Ascending aorta (tissue), 1 donor: ENCODE results near the genes OPN4, ADIRF, KLLN and LIPF.

- PRO-cap: no peak
Measured at GRCh38 chr10:86632175-86632717, 22.1 kb upstream of the OPN4 start.

DNA sequence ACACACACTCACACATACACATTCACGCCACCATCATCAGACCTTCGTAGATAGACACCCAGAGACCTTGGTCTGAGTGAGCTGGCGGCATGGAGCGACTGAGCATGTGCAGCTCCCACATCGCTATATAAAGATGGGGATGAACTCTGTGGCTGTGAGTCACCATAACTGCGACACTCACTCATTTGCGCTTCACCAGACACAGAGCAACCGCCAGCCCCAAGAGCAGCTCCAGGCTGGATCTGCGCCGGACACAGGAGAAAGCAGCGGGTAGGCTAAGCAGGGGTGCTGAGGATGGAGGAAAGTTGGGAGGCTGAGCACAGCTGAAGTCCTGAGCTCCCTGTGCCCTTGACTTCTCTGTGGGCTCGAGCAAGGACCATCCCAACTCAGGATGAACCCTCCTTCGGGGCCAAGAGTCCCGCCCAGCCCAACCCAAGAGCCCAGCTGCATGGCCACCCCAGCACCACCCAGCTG is at the start of gene OPN4:
TSS of gene OPN4 (plus strand) at position 155 of the 474 bp plus-strand sequence.
- PRO-cap: no peak

DNA sequence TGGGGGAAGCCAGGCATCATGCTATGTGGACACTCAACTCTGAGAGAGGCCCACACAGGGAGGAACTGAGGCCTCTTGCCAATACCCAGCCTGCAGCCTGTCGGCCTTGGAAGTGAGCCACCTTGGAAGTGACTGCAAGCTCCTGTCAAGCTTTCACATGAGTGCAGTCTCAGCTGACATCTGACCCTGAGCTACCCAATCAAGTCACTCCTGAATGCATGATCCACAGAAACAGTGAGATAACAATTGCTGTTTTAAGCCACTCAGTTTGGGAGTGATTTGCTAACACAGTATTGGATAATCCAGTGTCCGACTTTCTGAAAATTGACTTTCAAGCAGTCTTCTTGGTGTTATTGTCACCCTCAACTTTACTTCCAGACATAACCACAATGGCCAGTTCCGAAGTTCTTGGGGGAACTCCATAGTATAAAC is 56.3 kb downstream of the MMRN2 start:
- PRO-cap: no peak

DNA sequence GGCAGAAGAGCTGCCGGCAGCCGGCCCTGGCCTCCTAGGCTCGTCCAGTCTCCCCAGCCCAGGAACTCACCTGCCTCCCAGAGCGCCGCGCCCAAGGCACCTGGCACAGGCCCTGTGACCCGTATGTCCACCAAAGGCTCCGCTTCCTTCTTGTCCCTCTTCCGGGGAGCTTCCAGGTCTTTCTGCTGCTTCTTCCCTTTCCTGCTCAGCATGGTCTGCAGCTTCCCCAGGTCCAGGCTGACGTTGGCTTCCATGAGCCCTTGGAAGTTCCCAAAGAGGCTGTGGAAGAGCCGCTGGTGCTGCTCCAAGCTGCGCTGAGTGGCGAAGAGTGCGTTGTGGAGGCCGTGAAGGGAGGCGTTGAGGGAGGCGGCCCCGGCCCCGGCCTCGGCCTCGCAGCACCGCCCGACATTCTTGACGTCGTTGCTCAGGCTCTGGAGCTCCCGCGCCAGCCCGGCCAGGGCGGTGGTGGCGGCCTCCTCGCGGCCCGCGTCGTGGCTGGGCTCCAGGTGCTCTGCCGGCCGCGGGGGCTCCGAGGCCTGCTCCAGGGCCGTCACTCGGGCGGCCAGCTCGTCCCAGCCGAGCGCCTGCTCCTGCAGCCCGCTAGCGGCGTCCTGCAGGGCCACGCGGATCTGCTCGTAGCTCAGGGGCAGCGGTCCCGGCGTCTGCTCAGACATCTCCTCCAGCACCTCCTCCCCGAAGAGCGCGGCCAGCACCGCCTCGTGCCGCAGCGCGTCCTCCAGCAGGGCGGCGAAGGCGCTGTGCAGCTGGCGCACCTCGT is 15.0 kb downstream of the MMRN2 start:
- PRO-cap: no peak

DNA sequence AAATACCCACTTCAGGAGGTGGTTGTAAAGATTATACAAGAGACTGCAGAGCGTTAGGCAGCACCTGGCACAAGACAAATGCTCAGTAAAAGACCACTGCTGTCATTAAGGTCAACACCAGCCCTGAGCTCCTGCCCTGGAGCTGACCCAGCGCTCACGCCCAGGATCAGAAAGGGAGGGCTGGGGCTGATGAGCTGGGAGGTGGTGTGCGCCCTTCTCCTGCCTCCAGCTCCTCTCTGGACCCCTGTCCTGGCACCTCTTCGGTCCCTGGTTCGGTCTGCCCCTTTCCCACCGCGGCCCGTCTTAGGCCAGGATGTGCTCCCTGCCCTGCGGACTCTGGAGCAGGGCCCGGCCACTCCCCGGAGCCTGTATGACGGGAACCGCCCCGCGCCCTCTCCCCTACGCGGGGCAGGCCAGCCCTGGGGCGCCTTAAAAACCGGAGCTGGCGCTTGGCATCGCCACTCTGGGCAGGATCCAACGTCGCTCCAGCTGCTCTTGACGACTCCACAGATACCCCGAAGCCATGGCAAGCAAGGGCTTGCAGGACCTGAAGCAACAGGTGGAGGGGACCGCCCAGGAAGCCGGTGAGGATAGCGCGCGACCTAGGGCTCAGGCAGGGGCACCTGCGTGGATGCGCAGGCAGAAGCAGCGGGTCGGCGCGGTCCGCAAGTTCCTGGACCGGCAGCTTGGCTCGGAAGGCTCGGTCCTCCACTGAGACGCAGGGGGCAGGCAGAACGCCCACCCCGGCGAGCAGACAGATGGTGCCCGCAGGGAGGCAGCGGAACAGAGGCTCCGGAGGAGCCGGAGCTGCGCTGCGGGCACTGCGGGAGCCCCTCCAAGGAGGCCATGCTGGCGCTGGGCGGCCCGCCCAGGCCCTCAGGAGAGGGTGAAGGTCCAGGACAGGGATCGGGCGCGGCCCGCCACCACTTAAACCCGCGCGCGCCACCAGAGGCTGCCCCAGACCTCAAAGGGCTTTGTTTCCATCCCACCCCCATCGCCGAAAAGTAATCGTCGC is at the start of gene ADIRF:
TSS of gene ADIRF (plus strand) at position 461 of the 1,015 bp plus-strand sequence.
- PRO-cap: bidirectional peak, plus-strand start at position 461 of the sequence, minus-strand start at position 338 of the sequence

DNA sequence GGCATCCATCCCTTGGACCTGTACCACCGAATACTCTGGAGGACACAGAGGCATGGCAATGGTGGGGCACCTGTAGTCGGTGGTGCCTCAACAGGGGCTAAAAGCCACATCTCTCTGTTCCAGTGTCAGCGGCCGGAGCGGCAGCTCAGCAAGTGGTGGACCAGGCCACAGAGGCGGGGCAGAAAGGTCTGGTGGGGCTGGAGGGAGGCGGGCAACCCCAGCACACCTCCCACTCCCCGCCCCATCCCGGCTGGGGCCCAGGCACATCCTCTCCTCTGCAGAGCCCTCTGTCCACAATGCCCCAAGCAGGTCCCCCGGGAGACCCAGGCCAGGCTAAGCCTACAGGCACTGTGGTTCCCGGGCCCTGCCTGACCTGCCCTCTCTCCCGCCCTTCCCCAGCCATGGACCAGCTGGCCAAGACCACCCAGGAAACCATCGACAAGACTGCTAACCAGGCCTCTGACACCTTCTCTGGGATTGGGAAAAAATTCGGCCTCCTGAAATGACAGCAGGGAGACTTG is 1.9 kb downstream of the ADIRF start:
- PRO-cap: bidirectional peak, plus-strand start at position 244 of the sequence, minus-strand start at position 162 of the sequence

DNA sequence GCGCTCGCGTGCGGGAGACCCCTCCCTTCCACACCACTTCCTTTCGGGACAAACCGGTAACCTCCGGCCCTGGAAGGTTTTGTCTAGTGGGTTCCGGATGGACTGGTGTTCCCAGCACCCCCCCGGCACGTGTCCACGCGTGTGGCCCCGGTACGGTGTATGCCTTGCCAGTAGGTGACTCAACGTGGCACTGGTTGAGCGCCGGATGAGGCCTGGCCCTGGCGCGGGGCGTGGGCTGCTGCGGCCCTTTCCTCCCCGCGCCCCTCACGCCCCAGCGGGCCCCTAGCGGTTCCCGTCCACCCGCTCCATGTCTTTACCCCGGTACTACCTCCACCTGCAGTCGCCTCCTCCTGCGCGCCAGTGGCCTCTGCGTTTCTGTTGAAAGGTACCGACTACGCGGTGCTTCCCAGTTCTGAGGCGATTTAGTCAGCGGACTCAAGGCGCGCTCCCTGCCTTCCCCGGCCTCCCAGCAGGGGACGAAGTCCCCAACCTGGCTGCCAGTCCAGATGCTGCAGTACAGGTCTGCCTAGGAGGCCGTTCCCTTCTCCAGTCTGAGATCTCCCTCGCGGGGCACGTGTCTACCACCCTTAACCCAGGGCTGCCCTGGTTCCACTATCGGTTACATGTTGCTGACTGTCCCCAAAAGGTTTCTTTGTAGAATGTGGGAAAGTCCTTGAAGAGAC is 3.3 kb downstream of the ADIRF start:
- PRO-cap: bidirectional peak, plus-strand start at position 182 of the sequence, minus-strand start outside the sequence

DNA sequence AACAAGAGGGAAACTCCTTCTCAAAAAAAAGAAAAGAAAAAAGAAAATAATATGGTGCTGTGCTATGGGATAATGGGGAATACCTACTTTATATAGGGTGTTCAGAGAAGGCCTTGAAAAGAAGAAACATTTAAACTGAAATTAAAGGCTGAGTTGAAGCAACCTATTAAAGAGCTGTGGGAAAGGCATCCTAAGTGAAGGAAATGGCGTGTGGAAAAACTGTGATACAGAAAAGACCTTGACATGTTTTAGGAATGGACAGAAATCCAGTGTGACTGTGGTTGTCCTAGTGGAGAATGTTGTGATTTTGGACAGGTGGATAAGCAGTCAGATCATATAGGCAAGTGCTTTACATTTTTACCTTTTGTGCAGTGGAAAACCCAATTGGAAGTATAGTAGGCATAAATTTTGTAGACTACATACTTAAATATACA is 12.4 kb downstream of the SHLD2 start:
- PRO-cap: no peak

DNA sequence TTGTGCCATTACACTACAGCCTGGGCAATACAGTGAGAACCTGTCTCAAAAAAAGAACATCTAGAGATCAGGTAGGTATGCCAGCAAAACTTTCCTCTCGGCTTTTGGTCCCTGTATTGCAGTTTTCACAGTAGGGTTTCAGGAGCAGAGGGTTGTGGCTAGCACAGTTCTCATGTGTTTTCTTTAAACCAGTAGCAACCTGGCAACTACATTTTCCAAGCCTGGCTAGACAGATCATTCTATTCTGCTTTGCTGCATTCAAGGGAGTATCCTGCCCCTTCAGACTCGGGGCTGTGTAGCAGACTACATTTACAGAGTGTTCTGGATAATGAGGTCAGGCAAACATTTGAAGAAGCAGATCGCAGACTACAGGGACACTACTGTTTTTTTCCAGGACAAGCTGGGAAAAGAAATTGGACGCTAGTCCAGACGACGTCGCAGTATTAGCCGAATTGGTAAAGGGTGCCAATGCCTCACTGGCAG is 61.1 kb upstream of the PAPSS2 start:
- PRO-cap: no peak

DNA sequence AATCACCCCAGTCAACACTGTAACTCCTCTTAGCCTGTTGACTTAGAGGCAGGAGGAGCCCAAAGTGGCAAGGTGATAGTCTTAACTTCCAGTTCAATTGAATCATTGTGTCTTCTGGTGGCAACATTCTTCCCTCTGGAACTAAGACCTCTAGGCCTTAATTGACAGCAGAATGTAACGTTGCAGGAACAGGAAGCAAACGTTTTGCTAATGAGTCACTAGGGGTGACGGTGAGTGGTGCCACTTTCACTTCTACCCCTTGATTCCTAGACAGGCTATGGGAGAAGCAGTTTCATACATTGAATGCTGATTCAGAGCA is 24.0 kb upstream of the PAPSS2 start:
- PRO-cap: no peak

DNA sequence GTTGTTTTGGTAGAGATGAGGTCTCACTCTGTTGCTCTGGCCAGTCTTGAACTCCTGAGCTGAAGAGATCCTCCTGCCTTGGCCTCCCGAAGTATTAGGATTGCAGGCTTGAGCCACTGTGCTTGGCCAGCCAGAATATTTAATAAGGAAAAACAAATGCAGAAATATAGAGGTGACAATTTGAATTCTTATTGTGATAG is 4.3 kb downstream of the PAPSS2 start:
- PRO-cap: no peak

DNA sequence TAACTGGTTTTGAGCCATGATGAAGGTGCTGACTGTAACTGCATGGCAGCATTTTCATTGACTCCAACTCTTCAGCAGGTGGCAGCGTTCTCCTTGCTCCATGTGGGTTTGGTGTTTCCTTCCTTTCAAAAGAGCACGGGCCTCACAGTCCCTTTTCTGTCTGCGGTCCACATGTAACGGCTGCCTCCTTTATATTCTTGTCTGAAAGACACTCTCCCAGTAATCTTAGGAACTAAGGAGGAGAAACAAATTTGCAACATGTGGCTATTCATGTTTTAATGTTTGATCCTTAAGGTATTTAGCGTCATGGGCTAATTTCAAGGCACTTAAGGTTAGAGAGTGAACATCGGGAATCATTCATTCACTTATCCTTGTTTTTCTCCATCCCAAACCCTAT is 12.5 kb downstream of the KLLN start:
- PRO-cap: no peak

GRCh38 chr10:87863163-87863749 is at the start of gene KLLN:
Gene KLLN (minus strand): TSS chr10:87863533.
- PRO-cap: bidirectional peak, plus-strand start at chr10:87863357, minus-strand start at chr10:87863271; bidirectional peak, plus-strand start at chr10:87863698, minus-strand start at chr10:87863493

- PRO-cap: no peak
Measured at GRCh38 chr10:87926253-87926817, 62.9 kb downstream of the PTEN start.

DNA sequence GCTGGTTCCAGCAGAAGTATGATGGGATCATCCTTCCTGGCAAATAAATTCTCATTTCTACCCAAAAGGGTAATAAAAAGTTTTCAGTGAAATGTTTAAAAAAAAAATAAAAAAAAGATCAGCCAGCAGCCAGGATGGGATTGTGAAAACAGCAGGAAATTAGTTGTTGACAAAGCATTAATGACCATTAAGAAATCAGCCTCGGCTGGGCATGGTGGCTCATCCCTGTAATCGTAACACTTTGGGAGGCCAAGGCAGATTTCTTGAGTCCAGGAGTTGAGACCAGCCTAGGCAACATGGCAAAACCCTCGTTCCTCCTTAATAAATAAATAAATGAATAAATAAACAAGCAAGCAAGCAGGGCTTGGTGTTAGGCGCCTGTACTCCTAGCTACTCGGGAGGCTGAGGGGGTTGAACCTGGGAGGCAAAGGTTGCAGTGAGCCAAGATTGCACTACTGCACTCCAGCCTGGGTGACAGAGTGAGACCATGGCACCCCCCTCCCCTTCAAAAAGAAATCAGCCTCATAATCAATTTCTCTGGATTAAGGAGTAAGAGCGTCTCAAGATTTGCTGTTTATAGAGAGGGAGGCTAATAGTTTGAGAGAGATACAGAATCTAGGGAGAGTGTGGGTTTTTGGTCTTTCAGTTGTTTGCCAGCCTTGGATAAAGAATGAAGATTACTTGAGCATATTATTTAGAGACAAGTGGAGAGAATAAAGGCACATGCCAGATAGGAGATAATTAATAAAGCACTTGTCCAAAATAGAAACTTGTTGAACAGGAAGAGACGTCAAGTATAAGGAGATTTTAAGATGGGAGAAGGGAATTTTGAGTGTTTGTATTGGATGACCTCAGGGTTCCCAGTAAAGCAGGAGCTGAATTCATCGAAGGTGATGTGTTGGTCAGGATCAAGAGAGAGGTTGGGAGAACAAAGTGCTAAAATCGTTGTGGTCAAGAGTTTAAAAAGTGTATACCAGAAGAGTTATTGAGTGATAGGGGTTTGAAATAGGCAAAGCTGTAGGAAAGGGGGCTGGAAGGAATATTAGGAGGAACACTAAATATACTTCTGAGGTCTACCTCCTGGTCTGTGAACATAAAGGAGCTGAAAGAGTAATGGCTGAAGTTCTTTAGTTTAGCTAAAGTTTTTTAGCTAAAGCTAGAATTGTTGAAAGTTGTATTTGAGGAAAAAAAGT is 83.0 kb downstream of the PTEN start:
- PRO-cap: no peak

GRCh38 chr10:87968213-87968584 is 104.8 kb downstream of the PTEN start:
- PRO-cap: no peak

DNA sequence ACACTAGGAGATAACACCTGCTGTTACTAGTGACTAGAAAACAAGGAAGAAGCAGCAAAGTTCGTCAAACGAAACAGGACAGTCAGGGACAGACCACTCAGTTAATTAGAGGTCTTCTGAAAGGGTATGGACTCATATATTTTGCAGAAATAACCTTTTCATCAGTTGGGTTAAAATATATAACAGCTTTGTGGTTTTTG is 353.7 kb downstream of the PTEN start:
- PRO-cap: no peak

GRCh38 chr10:88245942-88246519 is 337.1 kb downstream of the RNLS start:
- PRO-cap: unidirectional peak, minus-strand start at chr10:88246107

DNA sequence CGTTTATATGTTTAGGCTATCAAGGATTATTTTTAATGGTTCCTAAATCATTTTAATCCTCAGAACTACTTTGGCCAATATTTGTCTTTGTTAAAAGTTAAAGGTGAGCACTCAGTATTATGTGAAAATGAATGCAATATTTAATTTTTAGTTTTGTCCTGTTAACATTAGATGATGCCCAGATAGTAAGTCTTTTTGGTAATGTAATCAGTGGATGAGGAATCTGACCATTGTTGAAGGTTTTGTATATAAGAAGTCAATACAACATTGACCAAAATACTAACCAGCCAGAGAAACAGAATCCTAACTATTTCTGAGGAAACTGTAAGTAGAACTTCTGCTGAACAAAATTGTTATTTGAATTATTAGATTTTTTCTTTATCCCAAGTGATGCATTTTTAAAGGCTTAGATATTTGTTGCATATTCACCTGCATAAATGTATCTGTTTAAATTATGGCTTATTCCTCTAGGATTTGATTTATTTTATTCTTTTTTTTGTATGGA is at the start of gene LIPF:
TSS of gene LIPF (plus strand) at position 275 of the 505 bp plus-strand sequence.
- PRO-cap: no peak

GRCh38 chr10:88882618-88883049 is 2.6 kb downstream of the STAMBPL1 start:
- PRO-cap: no peak